SK-MEL-5 (cell line): ENCODE data around the gene SNTA1.

DNA sequence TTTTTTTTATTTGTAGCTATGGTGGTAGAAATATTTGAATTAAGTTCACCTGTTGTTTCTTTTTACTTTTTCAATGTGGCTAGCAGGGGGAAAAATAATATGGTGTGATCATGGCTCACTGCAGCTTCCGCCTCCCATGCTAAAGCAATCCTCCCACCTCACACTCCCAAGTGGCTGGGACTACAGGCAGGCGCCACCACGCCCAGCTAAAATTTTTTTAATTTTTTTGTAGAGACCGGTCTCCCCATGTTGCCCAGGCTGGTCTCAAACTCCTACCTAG is 459 bp upstream of the CDK5RAP1 start:
RAMPAGE:
- cytosol, long total RNA: no peak
- long total RNA: no peak
- nucleus, long total RNA: no peak

RAMPAGE:
- cytosol, long total RNA: no peak
- long total RNA: no peak
- nucleus, long total RNA: no peak
These were observed 741 bp upstream of the CDK5RAP1 start for GRCh38 chr20:33402131-33402388.

RAMPAGE:
- cytosol, long total RNA: no peak
- long total RNA: no peak
- nucleus, long total RNA: no peak
These were observed 7.8 kb upstream of the CDK5RAP1 start for GRCh38 chr20:33409062-33409550.

DNA sequence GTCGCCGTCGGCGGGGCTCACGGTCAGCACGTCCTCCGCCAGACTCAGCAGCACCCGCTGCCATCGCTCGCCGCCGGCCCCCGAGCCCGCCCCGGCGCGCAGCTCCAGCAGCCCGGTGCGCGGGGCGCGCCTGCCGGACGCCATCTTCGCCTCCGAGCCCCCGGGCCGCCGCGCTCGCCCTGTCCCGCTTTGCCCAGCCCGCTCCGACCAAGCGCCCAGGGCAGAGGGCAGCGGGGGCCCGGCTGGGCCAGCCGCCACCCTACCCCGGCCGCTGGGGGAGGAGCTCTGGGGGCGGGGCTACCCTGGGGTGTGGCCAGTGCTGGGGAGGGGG is at the start of gene SNTA1:
TSS of gene SNTA1 (minus strand) at position 287 of the 331 bp plus-strand sequence.
RAMPAGE:
- cytosol, long total RNA: no peak
- long total RNA: no peak
- nucleus, long total RNA: no peak

DNA sequence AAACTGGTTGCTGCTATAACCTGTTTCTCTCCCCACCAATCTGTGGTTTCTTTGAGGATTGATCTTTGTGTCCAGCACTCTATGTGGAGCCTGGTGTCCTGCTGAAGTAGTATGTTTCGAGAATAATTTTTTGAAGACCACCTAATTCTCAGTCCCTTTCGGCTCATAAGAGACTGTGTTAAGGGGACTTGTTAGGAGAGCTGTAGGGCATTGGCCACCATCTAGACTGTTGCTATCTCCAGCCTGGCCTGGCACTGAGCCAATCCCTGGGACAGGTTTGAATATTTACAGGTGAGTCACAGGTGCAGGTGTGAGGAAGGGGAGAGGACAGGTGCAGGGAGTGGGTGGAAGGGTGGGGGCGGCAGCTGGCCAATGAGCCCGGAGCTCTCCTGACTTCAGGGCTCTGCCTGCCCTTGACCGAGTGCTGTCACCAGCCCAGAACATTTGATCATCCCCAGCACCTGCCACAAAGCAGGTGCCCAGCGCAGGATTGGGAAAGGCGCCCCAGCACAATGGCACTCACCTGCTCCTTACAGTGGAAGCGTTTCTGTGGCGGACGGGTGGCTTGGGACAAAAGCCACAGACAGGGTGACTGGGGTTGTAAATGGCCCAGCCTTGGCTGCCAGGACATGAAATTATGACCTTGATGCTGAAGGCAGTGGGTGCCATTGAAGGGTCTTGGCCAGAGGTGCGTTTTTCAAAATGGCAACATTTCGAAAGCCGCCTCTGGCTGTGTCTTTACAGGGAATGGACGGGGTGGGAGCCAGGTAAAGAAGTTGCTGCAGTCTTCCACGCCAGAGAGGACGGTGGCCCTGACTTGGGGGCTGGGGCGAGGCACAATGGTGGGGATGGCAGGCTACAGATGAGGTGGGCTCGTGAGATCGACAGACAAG is 7.9 kb upstream of the C20orf144 start:
RAMPAGE:
- cytosol, long total RNA: no peak
- long total RNA: no peak
- nucleus, long total RNA: no peak

DNA sequence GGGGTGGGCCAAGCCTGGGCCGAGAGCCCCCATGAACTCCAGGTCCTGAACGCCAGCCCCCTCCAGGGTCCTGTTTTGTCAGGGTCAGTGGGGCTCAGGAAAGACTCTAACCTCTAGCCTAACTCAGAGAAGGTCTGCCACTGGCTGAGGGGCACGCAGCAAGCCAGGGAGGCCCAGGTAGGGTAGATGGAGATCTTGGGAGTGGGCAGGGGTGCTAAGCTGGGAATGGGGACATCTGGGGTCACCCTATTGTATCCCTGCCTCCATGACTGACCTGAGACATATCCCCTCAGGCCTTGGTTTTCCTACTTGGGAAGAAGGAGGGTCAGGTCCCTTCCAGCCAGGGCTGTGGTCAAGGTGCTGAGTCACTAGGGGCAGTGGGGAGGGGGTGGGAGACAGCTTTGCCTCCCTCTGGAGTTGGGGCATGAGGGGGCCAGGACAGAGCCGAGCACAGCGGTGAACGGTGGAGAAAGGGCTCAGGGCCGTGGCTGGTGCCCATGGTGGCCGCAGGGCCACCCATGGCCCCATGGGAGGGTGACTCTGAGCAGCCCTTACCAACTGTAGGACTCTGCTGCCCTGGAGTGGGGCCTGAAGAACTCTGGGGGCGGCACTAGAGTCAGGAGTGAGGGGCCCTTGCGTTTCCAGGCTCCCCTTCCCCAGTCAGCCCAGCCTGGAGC is 844 bp downstream of the NECAB3 start:
RAMPAGE:
- cytosol, long total RNA: no peak
- long total RNA: no peak
- nucleus, long total RNA: no peak

DNA sequence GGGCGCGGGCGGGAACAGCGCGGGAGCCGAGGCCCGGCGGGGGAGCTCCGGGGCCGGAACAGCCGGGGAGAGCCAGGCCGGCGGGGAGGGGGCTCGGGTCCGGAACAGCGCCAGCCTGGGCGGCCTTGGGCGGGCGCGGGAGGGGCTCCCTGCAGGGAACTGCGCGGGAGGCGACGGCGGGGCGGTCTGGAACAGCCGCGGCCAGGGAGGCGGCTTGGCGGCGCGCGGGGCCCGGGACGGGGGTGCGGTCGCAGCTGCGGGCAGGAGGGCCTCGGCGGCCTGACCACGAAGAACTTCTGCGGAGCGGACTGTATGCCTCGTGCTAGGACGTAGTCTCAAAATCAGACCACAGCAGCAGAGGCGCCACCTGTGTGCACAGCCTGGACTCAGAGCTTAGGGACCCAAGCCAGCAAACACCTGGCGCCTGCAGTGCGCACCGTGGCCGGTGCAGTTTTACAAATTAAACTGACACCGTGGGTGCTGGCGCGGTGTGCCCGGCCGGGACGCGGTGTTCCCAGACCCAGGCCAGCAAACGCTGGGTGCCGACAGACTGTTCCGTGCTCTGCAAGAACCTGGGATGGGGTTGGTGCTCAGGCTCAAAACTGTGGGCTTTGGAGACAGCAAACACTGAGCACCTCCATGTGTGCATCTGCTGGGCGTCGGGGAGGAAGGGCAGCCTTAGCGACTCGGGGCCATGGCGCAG is 546 bp downstream of the ZNF341 start:
RAMPAGE:
- cytosol, long total RNA: no peak
- long total RNA: no peak
- nucleus, long total RNA: no peak

DNA sequence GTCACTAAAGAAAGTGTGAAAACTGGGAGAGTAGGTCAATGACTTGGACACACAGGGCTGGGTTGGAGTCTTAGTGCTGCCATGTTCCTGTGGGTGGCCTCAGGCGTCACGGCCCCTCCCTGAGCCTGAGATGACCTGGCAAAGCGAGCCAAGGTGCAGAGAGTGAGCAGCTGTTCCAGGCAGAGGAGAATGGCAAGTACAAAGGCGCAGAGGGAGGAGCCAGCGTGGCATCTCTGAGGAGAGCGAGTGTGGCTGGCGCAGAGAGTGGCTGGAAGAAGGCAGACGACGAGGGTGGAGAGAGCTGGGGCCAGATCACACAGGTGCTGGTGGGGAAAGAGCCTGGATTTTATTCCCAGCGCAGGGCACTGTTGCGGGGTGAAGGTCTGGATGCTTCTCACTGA is 20.6 kb upstream of the CHMP4B start:
RAMPAGE:
- cytosol, long total RNA: no peak
- long total RNA: no peak
- nucleus, long total RNA: no peak

DNA sequence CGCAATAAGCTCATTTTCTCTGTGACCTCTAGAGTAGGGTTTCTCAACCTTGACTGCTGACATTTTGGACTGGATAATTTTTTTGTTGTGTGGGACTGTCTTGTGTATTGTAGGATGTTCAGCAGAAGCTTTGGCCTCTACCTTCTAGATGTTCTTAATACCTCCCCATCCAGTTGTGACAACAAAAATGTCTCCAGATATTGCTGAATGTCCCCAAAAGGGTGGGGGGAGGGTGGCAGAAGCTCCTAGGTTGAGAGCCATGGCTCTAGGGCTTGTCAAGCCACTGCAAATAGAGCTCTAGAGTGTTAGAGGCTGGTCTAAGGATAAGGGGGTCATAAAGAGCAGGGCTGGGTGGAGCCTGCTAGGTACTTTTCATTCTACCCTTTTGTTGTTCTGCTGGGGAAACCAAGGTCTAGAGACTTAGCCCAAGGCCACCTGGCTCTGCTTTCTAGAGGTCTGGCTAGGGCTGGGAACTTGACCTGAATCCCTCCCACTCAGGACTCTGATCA is 13.5 kb downstream of the CHMP4B start:
RAMPAGE:
- cytosol, long total RNA: no peak
- long total RNA: no peak
- nucleus, long total RNA: no peak

GRCh38 chr20:33826218-33826989 is 15.3 kb downstream of the CHMP4B start:
RAMPAGE:
- cytosol, long total RNA: no peak
- long total RNA: no peak
- nucleus, long total RNA: no peak

GRCh38 chr20:33828153-33828861 is 17.2 kb downstream of the CHMP4B start:
RAMPAGE:
- cytosol, long total RNA: no peak
- long total RNA: no peak
- nucleus, long total RNA: no peak

DNA sequence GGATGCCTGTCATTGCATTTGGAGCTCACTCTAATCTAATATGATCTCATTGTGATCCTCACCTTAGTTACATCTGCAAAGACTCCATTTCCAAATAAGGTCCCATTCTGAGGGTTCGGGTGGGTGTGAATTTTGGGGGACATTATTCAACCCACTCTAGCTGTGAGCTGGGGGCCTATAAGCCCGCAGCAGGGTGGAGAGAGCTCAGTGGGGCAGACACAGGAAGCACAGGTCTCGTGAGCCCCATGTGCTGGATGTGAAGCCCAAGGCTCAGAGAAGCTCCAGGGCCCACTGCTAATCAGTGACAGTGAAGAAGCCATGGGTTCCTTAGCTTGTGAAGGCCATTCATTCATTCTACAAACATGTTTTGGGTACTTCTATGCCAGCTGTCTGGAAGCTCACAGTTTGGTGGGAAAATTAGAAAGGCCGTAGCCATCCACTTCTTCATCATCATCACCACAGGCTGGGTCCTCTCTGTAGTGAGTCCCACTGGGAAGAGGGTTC is 47.5 kb downstream of the CHMP4B start:
RAMPAGE:
- cytosol, long total RNA: no peak
- long total RNA: no peak
- nucleus, long total RNA: no peak

DNA sequence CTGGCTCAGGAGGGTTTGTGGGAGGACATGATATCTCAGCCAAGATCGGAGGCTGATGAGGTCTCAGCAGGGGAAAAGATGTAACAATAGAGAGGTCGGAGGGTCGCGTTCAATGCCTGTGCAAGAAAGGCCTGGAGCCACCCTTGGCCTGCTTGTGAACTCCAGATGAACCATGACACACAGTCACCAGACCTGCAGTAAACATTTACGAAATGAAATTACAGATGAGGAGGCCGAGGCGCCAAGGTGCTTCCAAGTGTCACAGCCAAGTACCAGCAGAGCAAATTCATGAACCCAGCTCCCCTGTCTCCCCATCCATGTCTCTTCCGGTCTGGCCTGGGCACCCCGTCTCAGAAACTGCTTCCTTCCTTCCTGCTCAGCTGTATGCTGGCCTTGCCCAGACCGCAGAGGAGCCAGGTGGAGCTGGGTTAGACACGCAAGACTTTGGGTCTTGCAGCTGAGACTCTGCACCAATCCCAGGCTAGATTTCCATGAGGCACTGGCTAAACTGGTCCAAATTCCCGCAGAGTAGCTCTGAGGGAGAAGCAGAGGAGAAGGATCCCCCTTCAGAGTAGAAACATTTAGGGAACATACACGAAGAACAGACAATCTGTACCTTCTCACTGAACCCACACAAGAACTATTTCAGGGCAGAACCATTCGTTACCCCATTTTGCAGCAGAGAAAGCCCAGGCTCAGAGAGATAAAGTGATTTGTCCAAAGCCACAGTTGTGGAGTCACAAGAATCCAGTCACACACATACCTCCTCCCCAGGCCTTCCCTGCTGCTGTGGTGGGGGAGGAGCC is 48.2 kb downstream of the CHMP4B start:
RAMPAGE:
- cytosol, long total RNA: no peak
- long total RNA: no peak
- nucleus, long total RNA: no peak

RAMPAGE:
- cytosol, long total RNA: no peak
- long total RNA: no peak
- nucleus, long total RNA: no peak
These were observed 2.3 kb downstream of the RALY start for GRCh38 chr20:33995911-33996487.

GRCh38 chr20:34081124-34082139 is 30.6 kb downstream of the EIF2S2 start:
RAMPAGE:
- cytosol, long total RNA: no peak
- long total RNA: no peak
- nucleus, long total RNA: no peak

DNA sequence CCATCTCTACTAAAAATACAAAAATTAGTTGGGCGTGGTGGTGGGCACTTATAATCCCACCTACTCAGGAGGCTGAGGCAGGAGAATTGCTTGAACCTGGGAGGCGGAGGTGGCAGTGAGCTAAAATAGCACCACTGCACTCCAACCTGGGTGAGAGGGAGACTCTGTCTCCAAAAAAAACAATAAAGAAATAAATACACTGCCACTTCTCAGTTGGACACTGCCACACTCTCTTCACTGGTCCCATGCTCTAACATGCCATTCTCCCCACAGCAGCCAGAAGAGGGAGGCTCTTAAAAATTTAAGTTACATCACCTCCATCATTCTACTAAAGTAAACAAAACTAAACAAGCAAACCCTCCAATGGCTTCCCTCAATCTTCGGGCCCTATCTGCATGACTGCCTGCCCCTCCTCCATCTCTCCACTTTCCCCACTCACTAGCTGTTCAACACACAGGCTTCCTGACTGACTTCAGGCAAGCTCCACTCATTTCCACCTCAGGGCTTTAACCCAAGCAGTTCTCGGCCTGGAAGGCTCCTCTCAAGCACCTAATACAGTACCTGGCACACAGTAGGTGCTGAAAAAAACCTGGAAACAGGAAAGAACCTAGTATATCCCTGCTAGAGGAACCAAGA is 3.0 kb downstream of the AHCY start:
RAMPAGE:
- cytosol, long total RNA: no peak
- long total RNA: no peak
- nucleus, long total RNA: no peak

DNA sequence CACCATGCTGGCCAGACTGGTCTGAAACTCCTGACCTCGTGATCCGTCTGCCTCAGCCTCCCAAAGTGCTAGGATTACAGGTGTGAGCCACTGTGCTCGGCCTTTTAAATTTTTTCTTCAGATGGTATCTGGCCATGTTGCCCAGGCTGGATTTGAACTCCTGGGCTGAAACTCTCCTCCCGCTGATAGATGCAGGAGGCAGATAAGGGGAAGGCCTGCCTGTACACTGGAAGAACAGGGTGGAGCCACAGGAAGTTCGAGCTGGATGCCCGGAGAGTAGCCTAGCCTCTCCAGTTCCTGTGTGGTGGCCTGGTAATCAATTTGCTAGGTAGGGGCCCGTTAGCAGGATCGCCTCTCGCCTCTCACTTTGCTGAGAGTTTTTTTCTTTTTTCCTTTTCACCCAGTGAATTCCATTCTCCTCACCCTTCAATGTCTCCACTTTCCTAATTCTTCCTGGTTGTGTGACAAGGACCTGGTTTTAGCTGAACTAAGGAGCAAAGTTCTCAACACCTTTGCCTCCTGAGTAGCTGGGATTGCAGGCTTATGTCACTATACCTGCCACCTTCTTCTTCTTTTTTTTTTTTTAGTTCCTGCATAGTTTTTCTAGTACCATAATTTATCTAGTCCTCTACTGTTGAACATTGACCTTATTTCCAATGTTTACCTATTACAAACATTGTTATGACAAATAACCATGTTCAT is 19.4 kb upstream of the ITCH start:
RAMPAGE:
- cytosol, long total RNA: no peak
- long total RNA: no peak
- nucleus, long total RNA: no peak

DNA sequence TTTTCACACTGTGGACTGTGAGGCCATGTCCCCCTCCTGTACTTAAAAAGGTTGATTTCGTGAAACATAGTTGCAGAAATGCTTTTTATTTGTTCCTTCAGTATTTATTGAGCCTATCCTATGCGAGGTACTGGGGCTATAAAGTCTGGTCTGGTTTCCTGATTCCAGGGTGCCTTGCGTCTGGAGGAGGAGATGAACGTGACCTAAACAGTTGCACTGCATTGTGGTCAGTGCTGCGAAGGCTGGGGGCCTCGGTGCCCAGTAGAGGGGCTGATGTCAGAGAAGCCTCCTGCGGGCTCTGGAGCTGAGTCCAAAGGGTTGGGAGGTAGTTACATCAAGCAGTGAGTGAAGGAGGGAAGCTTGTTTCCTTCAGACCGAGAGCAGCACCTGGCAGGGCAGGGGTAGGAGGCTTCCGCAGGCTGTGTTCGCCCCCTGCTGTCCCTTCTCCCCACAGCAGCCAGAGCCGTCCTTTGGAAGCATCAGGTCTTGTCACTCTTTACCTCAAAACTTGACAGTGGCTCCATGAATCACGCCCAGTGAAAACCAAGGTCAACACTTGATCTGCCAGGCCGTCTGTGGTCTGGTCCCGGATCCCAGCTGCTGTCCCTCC is 6.7 kb downstream of the DYNLRB1 start:
RAMPAGE:
- cytosol, long total RNA: no peak
- long total RNA: no peak
- nucleus, long total RNA: no peak

RAMPAGE:
- cytosol, long total RNA: no peak
- long total RNA: no peak
- nucleus, long total RNA: no peak
These were observed 9.8 kb downstream of the DYNLRB1 start for GRCh38 chr20:34525750-34526598.

GRCh38 chr20:34559299-34559599 is 731 bp downstream of the MAP1LC3A start:
RAMPAGE:
- cytosol, long total RNA: no peak
- long total RNA: no peak
- nucleus, long total RNA: no peak